Diencephalon (tissue), 2 donors: ENCODE measurements around a stretch of chr21.

DNA sequence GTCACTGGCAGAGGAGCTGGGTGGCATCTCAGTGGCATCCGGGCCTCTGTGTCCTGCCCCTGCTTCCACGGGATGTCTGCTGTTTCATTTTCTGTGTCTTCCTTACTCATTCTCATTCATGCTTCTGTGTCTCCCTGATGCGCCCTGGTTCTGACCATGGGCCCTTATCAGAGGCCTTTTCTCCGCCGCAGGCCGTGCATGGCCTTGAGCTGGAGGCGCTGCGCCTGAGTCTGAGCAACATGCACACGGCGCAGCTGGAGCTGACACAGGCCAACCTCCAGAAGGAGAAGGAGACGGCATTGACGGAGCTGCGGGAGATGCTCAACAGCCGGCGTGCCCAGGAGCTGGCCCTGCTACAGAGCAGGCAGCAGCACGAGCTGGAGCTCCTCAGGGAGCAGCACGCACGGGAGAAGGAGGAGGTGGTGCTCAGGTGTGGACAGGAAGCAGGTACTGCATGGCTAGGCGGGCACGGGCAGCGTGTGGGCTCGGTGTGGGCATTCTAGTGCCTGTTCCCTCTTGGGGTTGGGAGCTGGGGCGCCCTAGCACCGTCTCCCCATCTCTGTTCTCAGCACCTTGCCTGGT lies 22.7 kb downstream of the PCNT start:
- RAMPAGE, long total RNA: no peak

DNA sequence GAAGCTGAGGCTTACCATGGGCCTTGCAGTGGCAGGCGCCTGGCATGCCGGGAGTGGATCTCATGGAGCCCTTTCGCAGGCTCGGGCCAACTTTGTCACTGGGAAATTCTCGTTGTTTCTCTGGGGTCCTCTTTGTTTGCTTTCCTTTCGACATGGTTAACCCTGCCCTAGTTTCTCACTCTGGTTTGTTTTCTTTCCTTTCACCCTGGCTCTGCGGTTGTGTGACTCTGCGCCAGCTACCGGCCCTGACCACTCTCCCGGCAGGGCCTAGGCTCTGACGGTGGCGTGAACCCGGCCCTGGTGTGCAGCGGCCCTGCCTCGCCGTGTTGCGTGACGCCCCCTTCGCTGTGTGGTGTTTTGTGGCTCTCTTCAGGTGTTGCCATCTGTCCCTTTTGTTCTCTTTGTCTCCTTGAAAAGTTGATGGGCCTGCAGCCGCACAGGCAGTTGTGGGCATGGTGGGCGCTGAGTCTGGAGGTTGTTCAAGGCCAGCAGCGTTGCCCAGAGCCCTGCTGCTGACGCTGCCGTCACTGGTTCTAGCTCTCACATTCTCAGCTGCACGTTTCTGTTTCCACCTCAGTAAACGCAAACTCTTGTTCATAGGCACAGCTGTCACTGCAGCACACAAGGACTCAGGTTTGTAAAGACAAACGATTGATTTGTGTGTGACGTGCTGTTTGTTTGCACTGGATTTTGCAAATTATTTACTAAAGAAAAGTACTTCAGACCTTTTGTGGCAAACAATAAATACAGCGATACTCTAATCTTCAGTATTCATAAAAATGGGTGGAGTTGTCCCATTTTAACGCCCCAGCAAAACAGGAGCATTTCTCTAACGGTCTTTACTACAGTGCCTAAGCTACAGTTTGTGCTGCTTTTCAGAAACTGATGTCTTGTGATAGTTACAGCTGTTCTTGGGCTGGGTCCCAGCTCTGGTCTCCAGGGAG lies 64.5 kb upstream of the DIP2A start:
- RAMPAGE, long total RNA: no peak

GRCh38 chr21:46424214-46424554 lies 34.5 kb upstream of the DIP2A start:
- RAMPAGE, long total RNA: no peak

DNA sequence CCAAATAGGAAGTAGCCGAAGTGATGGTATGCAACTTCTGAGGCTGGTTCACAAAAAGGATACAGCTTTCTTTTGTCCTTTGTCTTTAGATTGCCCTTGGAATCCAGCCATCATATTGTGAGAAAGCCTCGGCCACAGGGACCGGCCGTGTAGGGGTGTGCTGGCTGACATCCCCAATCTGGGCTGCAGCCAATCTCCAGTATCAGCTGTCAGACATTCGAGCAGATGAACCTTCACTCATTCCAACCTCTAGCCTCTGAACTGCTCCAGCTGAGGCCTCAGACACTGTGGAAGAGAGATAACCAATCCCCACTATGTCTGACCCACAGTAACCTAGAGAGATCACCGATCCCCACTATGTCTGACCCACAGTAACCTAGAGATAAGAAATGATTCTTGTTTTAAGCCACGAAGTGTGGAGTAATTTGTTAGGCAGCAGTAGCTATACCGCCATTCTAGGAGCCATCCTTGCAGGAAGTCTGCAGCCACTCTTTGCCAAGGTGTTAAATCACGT lies 3.0 kb upstream of the DIP2A start:
- RAMPAGE, long total RNA: no peak

DNA sequence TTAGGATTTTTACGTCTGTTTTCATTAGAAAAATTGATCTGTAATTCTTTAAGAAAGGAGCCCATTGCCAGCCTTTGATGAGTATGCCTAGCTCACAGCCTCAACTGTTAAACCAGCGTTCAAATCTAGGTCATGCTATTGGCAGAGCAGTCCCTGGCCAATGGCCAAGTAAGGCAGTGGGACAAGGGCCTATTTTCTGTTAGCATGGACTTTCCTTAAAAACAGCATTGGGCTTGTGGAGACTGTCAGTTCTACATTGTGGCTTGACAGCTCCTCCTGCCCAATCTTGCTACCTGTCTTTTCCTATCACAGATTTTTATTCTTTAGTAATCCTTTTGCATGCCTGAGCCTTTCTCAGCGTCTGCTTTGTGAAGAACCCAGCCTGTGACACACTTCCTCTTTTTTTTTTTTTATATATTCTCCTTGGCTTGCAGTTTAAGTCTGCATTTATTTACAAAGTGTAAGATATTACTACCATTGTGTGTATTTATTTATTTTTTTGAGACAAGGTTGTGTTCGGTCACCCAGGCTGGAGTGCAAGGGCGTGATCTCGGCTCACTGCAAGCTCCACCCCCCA lies 56.5 kb downstream of the DIP2A start:
- RAMPAGE, long total RNA: no peak

DNA sequence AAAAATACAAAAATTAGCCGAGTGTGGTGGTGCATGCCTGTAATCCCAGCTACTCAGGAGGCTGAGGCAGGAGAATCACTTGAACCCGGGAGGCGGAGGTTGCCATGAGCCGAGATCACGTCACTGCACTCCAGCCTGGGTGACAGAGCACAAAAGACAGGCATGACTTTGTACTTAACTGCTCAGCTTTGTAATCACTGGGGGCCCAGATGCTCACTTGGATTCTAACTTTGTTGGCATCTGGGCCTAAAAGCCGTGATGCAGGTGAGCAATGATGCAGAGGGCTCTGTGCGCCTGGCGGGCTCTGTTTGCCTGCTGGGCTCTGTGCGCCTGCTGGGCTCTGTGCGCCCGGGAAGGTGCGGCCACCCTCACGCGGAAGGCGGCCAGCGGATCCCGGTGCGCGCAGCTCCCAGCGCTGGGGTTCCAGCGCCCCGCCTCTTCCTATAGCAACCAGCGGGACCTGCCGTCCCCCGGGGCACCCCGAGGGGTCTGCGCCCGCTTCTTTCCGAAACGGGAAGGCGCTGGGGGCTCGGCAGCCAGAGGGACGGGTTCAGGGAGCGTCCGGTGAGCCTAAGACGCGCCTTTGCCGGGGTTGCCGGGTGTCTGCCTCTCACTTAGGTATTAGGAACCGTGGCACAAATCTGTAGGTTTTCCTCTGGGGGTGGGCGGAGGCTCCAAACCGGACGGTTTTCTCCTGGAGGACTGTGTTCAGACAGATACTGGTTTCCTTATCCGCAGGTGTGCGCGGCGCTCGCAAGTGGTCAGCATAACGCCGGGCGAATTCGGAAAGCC lies 31.7 kb downstream of the PRMT2 start:
- RAMPAGE, long total RNA: no peak

DNA sequence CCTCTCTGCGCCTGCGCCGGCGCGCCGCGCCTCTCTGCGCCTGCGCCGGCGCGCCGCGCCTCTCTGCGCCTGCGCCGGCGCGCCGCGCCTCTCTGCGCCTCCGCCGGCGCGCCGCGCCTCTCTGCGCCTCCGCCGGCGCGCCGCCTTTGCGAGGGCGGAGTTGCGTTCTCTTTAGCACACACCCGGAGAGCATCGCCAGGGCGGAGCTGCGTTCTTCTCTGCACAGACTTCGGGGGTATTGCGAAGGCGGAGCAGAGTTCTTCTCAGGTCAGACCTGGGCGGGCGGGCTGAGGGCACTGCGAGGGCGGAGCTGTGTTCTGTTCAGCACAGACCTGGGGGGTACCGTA lies 63.7 kb downstream of the PRMT2 start:
- RAMPAGE, long total RNA: no peak